ReNcell CX (cell line): ENCODE measurements around the genes SCGB3A1, OR2Y1 and MGAT1.

GRCh38 chr5:180248986-180249478 lies 40.0 kb upstream of the RASGEF1C start:
- PRO-cap: no peak

GRCh38 chr5:180591334-180591925 lies at the start of gene SCGB3A1:
Gene SCGB3A1 (minus strand): TSS chr5:180591499.
- PRO-cap: no peak

GRCh38 chr5:180595432-180596189 lies 4.3 kb upstream of the SCGB3A1 start:
- PRO-cap: no peak

DNA sequence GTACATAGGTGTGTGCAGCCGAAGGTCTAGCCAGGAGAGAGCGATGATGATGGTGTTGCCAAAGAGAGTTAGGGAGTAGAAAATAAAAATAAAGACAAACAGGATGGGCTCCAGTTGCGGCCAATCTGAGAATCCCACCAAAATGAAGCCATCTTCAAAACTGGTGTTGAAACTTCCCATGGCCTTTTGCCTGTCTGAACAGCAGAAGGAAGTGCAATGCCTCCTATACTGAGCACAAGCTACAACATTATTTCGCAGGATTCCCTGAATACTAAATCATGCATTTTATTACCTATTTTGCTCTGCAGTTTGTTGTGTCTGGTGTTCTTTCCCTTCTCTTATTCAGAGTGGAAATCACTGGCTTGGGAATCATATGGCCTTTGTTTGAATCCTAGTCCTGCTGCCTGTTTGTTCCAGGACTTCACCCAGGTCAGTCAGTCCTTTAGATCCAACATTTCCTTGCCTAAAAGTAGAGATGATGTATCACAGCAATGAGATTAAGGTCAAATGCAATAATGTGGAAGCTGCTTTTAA lies at the start of gene OR2Y1:
Gene OR2Y1, minus strand, starts transcription at position 180 of the 534 bp plus-strand sequence.
- PRO-cap: no peak

GRCh38 chr5:180798166-180798739 lies 4.4 kb downstream of the MGAT1 start:
- PRO-cap: no peak

DNA sequence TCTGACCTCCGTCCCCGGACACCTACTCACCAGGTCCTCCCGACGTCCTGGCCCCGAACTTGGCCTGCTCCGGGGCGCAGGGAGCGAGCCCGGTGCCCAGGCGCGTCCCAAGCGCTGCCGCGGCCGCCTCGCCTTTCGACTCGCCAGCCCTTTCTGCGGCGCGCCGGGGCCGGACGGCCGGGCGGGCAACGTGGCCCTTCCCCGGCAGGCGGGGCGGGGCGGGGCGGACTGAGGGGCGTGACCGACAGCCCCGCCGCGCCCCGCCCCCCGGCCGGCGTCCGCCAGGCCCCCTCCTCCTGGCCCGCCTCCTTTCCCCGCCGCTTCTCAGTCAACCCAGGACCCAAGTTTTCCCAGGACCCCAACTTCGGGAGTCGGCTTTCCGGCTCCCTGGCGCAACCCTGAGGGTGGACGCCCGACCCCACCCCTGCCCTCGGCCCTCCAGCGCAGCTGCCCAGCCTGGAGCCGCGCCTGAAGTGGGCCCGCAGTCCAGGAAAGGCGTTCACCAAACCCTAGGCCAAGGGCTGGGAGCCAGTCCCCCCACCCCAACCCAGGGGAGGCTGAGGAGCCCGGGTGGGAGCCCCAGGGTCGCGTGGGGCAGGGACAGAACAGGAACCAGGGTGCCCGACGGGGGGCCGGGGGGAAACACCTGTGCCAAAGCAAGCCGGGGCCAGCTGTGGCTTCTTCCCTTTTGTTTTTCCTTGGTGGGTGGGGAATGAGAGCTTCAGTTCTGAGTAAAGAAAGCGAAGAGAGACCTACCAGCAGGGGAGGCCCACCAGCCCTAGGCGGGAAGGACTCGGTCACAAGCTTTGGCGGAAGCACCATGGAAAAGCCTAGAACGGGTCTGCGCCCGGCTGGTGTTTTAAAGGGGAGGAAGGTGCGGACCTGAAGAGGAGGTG lies at the start of gene MGAT1:
Gene MGAT1, minus strand, starts transcription at position 157 of the 896 bp plus-strand sequence.
- PRO-cap: bidirectional peak, plus-strand start at position 516 of the sequence, minus-strand start at position 149 of the sequence

GRCh38 chr5:180807644-180808088 lies 5.1 kb upstream of the MGAT1 start:
- PRO-cap: no peak

GRCh38 chr5:180813283-180813961 lies 10.8 kb upstream of the MGAT1 start:
- PRO-cap: no peak

- PRO-cap: no peak
Observed at GRCh38 chr5:181037169-181037584, 2.9 kb upstream of the BTNL9 start.

GRCh38 chr5:181054933-181055427 lies 14.9 kb downstream of the BTNL9 start:
- PRO-cap: no peak

DNA sequence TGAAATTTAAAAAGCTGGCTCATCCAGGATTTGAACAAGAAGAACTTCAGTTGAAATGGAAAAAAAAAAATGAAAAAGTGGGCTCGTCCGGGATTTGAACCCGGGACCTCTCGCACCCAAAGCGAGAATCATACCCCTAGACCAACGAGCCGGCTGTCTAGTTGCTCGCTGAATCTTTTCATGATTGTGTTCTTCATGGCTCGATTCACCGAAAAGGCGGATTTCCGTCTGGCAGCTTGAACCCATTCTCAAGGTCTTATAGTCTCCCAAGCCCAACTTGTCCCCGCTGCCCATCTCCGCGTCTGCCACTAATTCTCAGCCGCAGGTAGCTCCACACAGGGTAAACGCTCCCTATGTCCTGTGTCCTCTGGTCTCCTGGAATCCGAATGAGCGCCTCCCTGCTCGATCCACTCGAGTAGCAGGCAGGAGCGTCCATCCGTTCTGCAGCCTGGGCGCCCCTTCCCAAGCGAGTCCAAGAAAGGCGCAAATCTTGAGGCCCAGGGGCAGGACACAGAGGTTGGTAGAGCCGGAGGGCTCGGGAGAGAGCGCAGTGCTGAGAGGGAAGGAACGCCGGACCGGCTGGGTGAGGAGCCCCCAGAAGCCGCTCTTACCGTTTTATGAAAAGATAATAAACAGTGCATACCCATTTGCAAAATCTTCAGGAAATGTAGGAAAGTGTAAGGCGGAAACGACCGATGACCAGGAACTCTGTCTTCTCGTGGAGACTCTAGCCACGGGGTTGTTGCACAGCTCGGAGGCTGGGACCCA lies 16.0 kb downstream of the TRIM7 start:
- PRO-cap: unidirectional peak, minus-strand start at position 153 of the sequence

DNA sequence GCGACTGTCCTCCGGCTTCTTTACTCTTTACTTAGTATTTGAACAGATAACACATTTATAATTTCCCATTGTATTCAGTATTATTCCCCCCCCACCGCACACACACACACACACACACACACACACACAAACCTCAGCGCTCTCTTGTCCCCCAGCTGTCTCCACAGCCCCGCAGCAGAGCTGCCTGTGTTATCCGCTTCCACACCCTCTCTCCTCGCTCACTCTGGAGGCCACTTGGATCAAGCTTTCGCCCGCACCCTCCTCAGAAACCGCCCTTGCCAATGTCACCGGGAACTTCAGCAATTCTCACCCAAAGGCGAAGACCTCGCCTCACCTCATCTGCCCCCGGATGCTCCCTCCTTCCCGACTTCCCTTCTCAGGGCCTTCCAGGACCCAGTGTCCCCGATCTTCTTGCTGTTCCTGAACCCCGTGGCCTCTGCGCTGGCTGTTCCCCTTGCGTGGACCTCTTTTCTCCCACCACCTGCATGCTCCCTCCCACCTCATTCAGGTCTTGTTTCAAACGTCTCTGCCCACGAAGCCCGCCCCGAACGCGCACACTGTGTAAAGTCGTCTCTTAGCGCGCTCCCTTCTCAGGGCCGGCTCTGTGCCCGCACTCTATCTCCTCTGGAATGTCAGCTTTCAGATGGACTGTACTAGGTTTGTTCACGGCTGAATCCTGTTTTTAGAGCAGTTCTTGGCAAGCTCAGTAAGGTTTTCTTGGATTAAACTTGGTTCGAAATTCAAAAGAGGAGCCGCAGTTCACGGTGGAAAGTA lies 851 bp upstream of the TRIM7 start:
- PRO-cap: no peak